Left common carotid artery plus branches (tissue), 1 donor: ENCODE results near the genes MASP1 and TP63.

DNA sequence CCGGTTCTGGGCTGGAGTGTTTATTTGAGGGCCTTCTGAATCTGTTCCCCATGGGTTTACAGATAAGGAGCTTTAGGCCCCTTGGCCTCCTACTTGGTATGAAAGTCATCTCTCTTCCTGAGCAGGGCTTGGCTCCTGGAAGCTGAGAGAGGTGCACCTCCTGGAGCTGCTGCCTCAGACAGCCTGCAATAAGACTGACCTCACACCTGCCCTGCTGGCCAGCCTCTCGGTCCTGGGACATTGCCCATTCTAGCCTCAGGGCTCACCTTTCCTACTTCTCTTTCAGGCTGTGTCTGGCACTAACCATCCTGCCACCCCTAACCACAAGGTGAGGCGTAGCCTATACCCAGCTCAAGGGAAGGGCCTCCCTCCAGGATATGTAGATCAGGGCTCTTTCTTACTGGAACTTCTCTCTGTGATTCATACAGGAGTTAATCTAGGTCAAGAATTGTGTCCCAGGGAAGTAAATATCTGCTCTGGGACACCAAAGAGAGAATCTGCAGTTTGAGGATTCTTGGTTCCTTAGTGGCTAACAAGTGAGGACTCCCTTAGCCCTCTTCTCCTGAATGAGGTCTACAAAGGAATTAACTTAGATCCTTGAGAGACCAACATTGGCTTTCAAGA, 10.2 kb upstream of the RTP1 start:
- PRO-cap: no peak

- PRO-cap: no peak
These were observed 485 bp downstream of the MASP1 start for GRCh38 chr3:187290922-187291581.

DNA sequence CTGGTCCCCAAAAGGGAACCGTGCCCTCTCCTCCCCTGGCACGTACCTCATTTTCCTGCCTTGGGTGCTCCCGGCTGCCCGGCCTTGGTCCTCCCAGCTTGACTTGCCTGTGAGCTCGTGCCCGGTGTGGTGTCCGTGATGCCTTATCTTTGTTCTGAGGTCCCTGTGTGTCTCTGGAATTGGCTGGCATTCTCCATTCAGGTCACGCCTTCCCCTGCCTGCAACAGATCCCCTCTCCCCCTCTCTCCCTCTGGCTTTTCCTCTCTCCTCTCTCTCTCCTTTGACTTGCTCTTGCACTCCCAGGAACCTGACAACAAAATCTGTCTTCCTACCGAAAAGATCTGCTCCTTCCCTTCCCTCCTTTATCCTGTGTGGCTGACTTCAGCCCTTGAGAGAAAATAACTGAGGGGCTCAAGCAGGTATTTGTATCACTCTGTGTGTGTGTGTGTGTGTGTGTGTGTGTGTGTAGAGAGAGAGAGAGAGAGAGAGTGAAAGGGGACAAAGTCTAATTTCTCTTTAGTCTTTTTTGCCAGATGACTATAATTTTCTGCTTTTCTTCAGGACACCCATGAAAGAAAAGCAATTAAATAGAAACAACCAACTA, at the start of gene MASP1:
TSS of gene MASP1 (minus strand) at position 156 of the 604 bp plus-strand sequence.
- PRO-cap: no peak

DNA sequence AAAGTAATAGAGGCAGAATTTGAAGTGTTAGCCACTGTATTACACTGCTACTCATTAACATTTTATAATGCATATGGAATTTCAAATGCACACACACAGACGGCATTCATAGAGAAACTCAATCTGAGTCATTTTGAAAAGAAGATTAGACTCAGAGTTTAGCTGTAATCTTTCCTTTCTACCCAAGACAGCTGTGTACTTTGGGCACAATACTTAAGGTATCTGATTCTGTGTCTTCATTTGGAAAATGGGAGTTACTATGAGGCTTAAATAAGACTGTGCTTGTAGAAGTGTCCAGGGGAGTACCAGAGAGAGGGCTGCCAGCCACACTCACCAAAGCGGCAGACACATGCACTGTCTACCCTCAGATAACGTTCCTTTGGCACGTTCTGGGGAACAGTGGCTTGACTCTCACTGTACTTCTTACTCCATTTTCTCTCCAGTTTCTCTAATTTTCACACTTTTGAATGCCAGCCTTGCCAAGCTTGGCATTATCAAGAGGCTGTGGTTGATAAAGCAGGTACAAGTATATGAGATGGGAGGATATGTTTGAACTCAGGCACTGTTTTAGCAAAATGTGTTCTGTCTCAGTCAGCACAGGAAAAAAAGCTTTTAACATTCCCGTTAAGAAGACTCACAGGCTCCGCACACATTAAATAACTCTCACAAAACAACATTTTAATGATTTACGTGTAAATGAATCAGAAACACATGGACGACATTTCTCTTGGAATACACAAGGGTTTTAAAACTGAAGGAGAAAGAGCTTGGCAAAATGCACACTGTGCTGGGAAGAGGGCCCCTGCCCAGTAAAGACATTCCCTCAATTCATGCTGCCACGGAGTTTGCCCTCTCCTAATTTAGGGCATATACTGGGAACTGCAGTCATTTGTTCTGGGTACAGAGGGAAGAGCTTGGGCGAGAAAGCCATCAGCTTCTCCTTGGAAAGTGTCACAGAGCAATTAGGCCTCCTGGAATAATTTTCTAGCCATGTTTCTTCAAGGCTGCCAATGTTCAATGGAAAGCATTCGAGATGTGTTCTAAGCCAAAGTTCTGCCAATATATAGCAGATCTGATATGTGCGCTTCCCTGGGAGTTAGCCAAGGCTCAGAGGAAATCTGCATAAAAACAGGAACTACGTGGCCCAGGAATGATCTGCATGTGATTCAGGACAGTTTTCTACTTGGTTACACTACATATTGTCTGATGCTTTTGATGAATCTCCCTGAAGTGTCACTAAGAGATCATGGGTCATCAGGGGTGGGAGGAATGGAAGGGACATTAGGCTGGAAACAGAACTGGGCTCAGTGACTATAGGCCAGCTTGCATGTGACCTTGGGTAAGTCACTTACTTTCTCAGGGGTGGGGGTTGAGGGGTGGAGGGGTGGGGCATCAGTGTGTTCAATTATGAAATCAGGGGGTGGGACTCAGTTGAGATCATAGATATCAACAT, 2.0 kb upstream of the MASP1 start:
- PRO-cap: no peak

- PRO-cap: no peak
These were observed 12.0 kb downstream of the BCL6 start for GRCh38 chr3:187733187-187733827.

DNA sequence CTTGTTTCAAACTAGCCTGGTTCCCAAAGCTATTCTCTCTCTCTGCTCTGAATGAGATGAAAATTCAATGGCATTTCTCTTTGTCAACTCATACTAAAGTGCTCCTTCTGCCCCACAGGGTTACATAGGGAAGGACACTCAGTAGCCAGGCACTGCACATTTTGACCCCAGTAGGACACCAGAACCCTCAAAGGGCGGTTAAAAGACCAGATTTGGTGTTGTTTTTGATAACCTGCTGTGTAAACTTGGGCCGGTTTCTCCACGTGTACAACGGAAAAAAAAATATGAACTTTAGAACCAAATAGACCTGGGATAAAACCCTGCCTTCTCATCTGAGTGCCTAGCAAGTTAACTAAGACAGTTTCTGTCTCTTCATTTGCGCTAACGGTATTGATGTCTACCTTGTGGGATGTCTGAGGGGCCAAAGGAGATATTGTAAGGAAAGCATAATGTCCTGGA, 156.1 kb upstream of the LPP start:
- PRO-cap: no peak

DNA sequence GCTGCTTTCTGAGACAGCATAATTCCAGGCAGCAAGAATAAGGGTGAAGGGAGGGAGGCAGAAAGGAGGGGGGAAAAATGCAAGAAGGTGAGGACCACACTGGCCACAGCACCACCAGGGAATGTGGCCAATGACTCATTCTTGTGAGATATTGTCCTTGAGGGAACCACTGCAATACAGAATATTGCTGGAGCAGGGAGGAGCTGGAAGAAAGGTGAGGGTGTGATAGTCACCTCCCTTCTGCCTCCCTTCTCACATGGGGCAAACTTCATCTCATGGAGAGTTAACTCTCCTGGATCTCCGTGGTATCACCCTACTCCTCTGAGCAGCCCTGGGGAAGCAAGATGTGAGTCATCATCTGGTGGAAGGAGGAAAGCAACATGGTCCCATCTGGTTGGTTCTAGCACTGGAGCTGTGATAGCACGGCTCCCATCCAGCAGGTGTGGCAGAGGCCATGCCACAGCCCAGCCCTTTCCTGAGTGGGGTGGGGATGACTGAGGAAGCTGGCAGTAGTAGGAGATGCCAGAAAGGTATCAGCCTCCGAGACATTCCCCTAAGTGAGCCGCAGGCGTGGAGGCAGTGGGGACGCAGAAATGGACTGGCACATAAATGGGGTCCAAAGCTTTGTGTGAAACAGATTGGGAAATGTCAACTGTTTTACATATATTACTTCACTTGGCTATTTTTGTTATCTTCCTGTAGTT, 115.9 kb upstream of the LPP start:
- PRO-cap: no peak

DNA sequence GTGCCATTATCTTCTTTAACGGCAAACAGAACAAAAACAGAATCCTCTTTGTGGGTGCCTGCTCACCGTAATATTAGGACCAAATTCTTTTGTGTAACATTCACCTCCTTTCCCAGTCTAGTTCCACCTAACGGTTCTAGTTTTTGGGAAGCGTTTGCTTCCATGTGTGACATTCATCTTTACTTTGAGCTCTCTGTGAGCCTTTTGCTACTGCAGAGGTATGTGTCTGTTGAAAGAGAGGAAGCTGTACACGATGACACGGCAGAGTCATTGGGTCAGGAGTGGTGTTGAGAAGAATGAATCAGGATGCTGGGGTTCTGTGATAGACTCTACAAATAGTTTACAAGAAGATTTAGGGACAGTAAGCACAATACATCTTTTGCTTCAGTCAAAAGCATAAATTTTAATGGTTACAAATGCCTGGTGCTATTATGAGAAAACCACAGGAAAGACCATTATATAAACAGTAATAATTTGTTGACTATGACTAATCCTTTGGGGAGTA, 118.4 kb downstream of the LPP start:
- PRO-cap: no peak

- PRO-cap: no peak
These were observed 129.2 kb downstream of the LPP start for GRCh38 chr3:188283119-188283603.

- PRO-cap: no peak
These were observed 248.5 kb downstream of the LPP start for GRCh38 chr3:188402361-188403033.

DNA sequence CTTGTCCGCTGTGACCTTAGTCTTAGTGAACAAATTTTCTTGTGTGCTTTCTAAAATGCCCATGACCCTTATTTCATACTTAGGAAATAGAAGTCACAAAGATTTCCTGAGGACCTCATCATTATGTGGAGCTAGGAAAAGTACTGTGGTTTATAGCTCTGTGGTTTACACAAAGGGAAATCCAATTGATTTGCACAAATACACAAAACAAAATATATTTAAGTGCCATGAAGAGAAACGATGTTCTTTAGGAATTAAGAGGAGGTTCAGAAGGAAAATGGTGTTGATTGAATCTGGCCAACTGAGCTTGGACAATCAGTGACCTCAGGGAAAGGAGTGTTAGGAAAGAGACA, 500.0 kb downstream of the LPP start:
- PRO-cap: no peak

DNA sequence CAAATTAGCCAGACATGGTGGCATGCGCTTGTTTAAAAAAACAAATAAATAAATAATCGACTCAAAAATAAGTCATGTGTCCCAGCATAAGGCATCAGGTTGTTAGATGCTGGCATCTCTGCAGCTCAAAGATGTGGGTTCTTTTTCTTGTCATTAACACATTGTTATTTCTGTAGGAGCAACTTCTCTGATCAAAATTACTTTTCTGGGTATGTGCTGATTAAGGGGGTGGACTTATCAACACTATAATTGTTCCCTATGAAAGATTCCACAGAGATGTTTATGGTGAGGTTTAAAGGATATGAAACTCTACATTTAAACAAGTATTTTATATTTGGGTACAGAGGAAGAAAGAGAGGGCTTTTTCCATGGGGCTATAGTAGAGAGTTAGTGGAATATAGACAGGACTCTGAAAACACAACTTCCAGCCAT, 294.0 kb upstream of the TPRG1 start:
- PRO-cap: no peak

- PRO-cap: no peak
These were observed 290.0 kb upstream of the TPRG1 start for GRCh38 chr3:188881533-188882412.

GRCh38 chr3:188937513-188937863, 234.3 kb upstream of the TPRG1 start:
- PRO-cap: no peak

- PRO-cap: no peak
These were observed 227.6 kb upstream of the TPRG1 start for GRCh38 chr3:188944271-188944470.

- PRO-cap: no peak
These were observed 192.4 kb upstream of the TPRG1 start for GRCh38 chr3:188979405-188979764.

DNA sequence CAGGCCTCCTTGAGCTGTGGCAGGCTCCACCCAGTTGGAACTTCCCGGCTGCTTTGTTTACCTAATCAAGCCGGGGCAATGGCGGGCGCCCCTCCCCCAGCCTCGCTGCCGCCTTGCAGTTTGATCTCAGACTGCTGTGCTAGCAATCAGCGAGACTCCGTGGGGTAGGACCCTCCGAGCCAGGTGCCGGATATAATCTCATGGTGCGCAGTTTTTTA, 149.1 kb upstream of the TPRG1 start:
- PRO-cap: no peak

DNA sequence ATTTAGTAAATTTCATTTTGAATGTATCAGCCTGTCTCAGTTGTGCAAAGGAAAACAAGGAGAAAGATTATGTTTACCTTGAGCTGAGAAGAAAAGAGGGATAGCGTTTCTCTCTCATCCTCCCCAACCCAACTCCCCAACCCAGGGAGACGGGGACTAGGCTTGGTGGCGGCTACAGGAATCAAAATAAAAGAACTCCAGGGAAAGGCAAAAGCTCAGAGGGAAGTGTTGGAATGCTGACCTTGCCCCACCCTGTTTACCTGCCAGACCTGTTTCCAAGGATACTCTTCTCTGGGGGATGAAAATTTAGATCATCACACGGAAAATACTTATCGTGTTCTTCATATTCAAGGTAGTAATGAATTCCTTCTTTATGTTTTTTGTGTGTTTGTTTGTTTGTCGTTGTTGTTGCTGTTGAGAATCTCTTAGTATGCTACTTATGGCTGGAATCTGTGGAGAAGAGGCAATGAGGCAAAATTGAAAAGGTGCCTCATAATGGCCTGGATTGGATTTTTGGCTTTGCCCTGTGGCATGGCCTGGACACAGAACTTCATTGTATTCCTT, 11.2 kb upstream of the TPRG1 start:
- PRO-cap: no peak

GRCh38 chr3:189324504-189325307, 152.9 kb downstream of the TPRG1 start:
- PRO-cap: no peak

DNA sequence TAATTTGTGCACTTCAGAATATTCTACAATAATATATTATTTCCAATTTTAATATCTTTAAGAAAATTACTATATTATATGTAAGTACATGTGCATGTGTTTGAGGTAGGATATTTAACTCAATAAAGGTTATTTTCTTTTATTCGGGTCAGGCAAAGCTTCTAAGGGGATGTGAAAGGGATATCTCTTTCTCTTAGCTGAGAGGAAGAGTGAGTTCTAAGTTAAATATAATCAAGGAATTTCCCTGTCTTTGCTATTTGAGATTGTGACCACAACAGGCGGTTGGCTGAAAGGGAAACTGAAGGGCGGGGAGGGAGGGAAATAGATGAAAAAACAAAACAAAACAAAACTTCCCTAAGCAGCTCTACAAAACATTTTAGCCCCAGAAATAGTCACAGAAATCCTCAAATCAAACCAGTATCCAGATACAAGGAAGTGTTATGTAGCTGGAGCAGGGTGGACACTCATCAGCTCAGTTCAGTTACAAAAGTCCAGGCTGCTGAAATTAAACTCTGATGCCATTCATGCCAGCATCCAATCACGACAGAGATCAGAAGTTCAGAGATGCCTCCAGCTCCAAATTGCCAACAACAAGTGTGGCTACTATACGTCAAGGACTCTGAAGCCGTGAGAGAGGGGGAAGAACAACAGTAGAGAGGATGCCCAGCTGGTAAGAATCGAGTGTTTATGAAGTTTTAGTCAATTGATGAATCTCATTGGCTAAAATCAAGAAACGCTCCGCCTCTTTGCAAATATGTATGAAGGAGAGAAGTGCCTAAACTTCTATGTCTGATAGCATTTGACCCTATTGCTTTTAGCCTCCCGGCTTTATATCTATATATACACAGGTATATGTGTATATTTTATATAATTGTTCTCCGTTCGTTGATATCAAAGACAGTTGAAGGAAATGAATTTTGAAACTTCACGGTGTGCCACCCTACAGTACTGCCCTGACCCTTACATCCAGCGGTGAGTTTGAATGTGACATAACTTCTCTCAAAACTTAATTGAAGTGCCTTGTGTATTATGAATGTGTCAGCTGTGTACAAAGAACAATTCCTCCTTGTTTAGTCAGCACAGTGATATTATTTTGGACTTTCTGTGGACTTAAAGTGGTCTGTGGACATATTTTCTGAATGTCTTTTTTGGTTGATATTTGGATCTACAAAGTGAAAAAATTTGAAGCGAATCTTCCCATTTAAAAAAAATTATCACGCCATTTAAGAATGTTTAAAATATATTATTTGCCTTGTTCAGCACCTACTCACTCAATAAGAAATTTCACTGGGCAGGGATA, at the start of gene TP63:
TSS of gene TP63 (plus strand) at position 784 of the 1,300 bp plus-strand sequence.
- PRO-cap: no peak